Ovary (tissue), 7 donors: ENCODE results near the gene SGCE.

GRCh38 chr7:92682878-92683201 lies 92.7 kb upstream of the FAM133B start:
- PRO-cap, 7 experiments = no peak in any of the 7 experiments
- RAMPAGE, long total RNA, 2 experiments = no peak in any of the 2 experiments

DNA sequence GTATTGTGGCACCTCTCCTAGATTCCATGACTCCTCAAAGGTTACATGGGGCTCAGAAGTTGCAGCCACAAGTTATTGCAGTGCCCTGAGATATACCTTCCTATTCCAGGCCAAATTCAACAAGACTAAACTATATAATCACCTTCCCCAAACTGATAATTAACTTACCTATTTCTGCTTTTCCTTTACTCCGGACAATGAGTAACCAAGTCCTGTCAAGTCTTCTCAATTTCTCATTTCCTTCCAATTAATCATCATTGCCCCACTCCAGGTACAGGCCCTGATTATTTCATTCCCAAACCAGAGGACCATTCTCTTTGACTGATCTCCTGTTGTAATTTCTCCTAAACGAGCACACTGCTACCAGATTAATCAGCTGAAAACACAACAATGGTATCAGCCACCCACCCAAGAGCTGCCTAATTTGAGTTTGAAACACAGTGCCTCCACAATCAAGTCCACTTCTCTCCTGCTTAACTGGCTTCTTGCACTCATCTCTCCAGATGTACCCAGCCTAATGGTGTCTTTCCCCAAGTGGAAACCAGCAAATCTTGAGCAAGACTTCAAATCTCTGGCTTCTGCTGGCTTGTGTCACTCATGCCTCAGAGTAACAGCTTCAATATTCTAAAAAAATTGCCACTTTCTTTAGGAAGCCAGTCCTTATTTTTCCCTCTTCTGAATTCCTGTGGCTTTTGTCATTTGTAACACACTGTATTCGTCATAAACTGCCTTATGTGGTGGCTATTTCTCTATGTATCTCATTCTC lies 89.2 kb downstream of the CDK6 start:
- PRO-cap, 7 experiments = no peak in any of the 7 experiments
- RAMPAGE, long total RNA, 2 experiments = no peak in any of the 2 experiments

- PRO-cap, 7 experiments = peak in 2 of 7 experiments; most common plus-strand start chr7:93923706 (in 1); most common minus-strand start chr7:93923238 (in 1)
- RAMPAGE, long total RNA, 2 experiments = no peak in any of the 2 experiments
These were observed 1.6 kb downstream of the GNG11 start for GRCh38 chr7:93922851-93923914.

DNA sequence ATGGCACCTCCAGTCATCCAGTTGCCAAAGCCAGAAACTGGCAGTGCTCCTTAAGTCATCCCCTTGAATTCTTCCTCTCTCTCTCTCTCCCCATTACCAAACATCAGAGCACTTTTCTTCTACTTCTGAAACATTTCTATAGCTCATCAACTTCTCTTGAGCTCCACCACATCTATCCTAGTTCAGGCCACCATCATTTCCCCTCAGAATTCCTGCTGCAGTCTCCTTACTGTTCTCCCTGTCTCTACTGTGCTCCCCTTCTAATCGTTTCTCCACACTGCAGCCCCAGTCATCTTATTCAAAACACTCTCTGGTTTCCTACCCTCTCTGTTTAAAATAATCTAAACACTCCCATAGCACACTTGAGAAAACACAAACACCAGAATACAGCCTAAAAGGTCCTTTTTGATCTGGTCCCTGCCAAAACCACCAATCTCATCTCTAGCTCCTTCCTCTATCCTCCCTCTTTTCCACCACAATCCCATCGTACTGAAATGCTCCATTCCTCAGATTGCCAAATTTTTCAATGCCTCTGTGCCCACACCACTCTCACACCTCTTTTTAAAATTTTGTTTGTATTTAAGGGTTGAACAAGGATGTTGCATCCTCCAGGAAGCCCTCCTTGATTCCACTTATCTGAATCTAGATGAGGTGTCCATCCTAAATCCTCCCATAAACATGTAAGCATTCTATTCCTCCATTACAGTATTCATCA lies 4.8 kb upstream of the COL1A2 start:
- PRO-cap, 7 experiments = no peak in any of the 7 experiments
- RAMPAGE, long total RNA, 2 experiments = no peak in any of the 2 experiments

GRCh38 chr7:94391659-94392051 lies 3.0 kb upstream of the COL1A2 start:
- PRO-cap, 7 experiments = peak in 4 of 7 experiments; most common plus-strand start chr7:94391915 (in 4); most common minus-strand start chr7:94391810 (in 1)
- RAMPAGE, long total RNA, 2 experiments = no peak in any of the 2 experiments

- PRO-cap, 7 experiments = no peak in any of the 7 experiments
- RAMPAGE, long total RNA, 2 experiments = no peak in any of the 2 experiments
These were observed 29.4 kb downstream of the COL1A2 start for GRCh38 chr7:94424065-94424551.

DNA sequence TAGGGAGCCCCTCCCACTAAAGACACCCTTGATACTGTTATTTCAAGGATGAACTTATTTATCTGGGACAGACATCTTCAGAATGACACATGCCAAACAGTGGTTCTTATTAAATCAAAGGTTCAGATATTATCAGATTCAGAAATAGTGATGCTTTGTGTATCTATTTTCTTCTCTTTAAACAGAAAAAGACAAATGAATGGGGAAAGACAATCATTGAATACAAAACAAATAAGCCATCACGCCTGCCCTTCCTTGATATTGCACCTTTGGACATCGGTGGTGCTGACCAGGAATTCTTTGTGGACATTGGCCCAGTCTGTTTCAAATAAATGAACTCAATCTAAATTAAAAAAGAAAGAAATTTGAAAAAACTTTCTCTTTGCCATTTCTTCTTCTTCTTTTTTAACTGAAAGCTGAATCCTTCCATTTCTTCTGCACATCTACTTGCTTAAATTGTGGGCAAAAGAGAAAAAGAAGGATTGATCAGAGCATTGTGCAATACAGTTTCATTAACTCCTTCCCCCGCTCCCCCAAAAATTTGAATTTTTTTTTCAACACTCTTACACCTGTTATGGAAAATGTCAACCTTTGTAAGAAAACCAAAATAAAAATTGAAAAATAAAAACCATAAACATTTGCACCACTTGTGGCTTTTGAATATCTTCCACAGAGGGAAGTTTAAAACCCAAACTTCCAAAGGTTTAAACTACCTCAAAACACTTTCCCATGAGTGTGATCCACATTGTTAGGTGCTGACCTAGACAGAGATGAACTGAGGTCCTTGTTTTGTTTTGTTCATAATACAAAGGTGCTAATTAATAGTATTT lies 35.6 kb downstream of the COL1A2 start:
- PRO-cap, 7 experiments = no peak in any of the 7 experiments
- RAMPAGE, long total RNA, 2 experiments = no peak in any of the 2 experiments

GRCh38 chr7:94509950-94510410 lies 371 bp downstream of the CASD1 start:
- PRO-cap, 7 experiments = peak in 7 of 7 experiments; most common plus-strand start chr7:94510131 (in 5); most common minus-strand start chr7:94510211 (in 7)
- RAMPAGE, long total RNA, 2 experiments = no peak in any of the 2 experiments

GRCh38 chr7:94655436-94656505 lies at the start of gene SGCE:
Gene SGCE, minus strand, starts transcription at chr7:94656133.
- PRO-cap, 7 experiments = peak in 7 of 7 experiments; most common plus-strand start chr7:94656370 (in 7); most common minus-strand start chr7:94655677 (in 5)
- RAMPAGE, long total RNA, 2 experiments = start-site peak on the plus strand in 2 of 2 experiments, at chr7:94656366-94656374 at its widest, 65 to 870 reads per replicate; start-site peak on the minus strand in 2 of 2 experiments, at chr7:94656096-94656147 at its widest, 938 to 1,134 reads per replicate

- PRO-cap, 7 experiments = no peak in any of the 7 experiments
- RAMPAGE, long total RNA, 2 experiments = no peak in any of the 2 experiments
These were observed 77.6 kb downstream of the PON1 start for GRCh38 chr7:95246771-95247183.

GRCh38 chr7:95434163-95434517 lies 688 bp downstream of the PON2 start:
- PRO-cap, 7 experiments = no peak in any of the 7 experiments
- RAMPAGE, long total RNA, 2 experiments = no peak in any of the 2 experiments

DNA sequence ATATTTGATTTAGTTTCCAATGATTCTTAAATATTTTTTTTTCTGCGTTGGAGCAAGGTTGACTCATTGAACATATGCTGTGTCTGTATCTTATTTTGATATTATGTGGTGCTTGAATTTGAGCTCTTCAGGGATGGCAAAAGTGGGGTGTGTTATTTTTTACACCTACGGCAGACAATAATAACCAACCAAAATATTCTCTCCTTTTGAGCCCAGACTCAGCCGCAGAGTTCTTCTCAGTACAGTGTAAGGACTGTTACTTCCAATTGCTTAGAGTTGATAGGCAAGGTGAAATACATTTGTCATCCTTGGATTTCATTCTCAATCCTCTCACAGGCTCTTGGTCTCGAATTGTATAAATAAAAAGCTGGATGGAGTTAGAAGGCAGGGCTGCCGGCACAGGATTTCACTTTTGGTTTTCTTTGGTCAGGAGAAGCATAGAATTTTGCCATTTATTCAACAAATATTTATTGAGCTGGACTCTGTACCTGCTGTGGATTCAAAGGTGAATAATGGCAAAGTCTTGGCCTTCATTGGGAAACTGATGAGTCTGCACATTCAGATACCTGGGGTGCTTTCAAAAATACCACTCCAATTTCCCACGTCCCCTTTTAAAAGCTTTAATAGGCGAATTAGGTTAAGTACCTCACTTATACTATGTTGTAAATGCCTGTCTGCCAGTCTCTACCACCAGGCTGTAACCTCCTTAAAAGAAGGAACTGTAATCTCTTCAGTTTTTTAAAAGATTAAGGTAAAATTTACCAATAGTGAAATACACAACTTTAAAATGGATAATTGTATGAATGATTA lies 49.7 kb downstream of the PDK4 start:
- PRO-cap, 7 experiments = peak in 1 of 7 experiments; most common plus-strand start position 409 of the sequence (in 1); most common minus-strand start position 255 of the sequence (in 1)
- RAMPAGE, long total RNA, 2 experiments = no peak in any of the 2 experiments

DNA sequence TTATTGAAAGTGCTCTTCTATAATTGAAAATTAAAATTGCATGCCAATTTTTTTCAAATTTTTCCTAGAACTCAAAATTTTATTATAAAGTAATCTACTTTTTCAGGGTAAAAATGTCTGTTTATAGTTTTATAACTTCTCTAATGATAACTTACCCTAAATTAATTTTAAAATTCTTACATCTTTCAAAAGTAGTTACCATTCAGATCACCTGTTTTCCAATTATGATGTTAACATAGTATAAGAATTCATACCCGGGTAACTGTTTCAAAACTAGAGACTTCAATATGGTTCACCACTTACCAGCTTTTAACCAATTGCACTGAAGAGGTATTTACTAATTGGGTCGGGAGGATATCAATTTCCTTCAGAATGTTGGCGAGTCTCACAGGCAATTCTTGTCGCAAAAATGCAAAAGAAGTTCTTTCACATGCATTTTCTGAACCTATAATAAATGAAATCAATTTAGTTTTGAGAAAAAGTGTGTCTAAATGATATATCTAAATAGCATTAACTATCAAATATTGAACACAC lies 1.5 kb downstream of the PDK4 start:
- PRO-cap, 7 experiments = peak in 2 of 7 experiments; most common plus-strand start position 366 of the sequence (in 1); most common minus-strand start position 75 of the sequence (in 1)
- RAMPAGE, long total RNA, 2 experiments = no peak in any of the 2 experiments

DNA sequence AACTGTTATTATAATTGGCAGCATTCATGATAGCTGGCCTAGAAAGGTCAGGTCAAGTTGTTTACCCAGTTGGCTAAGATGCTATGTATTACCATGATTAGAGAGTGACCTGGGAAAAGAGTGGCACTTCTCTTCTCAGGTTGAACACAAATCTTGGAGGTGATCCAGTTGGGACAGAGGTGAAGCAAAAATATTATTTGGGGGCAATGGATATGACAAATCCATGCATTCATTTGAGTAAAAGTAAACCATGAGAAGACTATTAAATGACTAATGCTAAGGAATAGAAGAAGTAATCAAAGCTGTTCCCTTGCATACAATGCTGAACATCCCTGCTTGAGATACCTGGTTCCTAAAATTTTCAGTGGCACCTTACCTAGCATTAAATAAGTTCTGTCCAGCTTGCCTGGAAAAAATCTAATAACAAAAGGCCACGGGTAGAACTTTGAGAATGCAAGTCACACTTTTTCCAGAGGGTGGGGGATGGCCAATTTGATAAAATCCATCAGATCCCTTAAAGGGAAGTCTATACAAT lies 3.1 kb upstream of the PDK4 start:
- PRO-cap, 7 experiments = no peak in any of the 7 experiments
- RAMPAGE, long total RNA, 2 experiments = no peak in any of the 2 experiments

DNA sequence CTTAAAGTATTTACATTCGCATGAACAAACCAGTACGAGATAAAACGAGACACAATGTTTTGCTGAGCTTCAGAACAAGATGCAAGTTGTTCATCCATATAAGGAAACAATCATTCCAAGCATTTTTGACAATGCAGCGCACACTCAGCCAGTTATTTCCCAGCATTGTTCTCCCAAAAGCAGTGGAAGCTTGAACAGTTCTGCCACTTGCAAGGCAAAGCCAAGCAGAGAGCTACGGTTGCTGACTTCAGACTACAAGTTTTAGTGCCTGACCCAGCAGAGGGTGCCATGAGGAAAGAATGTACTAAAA lies 152.5 kb downstream of the SLC25A13 start:
- PRO-cap, 7 experiments = peak in 2 of 7 experiments; most common plus-strand start position 206 of the sequence (in 2)
- RAMPAGE, long total RNA, 2 experiments = no peak in any of the 2 experiments

GRCh38 chr7:96220762-96221295 lies 101.1 kb downstream of the SLC25A13 start:
- PRO-cap, 7 experiments = no peak in any of the 7 experiments
- RAMPAGE, long total RNA, 2 experiments = no peak in any of the 2 experiments

GRCh38 chr7:96302634-96303574 lies 19.0 kb downstream of the SLC25A13 start:
- PRO-cap, 7 experiments = no peak in any of the 7 experiments
- RAMPAGE, long total RNA, 2 experiments = no peak in any of the 2 experiments

GRCh38 chr7:97021657-97022288 lies 2.9 kb downstream of the DLX5 start:
- PRO-cap, 7 experiments = no peak in any of the 7 experiments
- RAMPAGE, long total RNA, 2 experiments = no peak in any of the 2 experiments

DNA sequence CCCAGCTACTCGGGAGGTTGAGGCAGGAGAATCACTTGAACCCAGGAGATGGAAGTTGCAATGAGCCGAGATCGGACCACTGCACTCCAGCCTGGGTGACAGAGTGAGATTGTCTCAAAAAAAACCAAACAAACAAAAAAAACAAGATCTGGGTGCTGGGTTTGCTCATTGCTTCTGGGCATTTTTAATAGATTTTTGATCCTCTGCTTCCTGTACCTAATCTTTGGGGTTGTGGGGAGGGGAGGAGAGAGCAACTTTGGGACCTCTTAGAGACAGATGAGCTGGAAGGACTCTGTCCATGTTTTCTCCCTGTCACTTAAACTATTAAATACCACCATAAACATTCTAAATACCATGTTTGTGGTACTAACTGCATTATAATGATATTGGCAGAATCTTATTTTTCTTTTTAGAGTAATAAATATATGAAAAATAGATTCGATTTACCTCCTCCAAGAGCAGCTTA lies 11.2 kb downstream of the LMTK2 start:
- PRO-cap, 7 experiments = no peak in any of the 7 experiments
- RAMPAGE, long total RNA, 2 experiments = no peak in any of the 2 experiments

DNA sequence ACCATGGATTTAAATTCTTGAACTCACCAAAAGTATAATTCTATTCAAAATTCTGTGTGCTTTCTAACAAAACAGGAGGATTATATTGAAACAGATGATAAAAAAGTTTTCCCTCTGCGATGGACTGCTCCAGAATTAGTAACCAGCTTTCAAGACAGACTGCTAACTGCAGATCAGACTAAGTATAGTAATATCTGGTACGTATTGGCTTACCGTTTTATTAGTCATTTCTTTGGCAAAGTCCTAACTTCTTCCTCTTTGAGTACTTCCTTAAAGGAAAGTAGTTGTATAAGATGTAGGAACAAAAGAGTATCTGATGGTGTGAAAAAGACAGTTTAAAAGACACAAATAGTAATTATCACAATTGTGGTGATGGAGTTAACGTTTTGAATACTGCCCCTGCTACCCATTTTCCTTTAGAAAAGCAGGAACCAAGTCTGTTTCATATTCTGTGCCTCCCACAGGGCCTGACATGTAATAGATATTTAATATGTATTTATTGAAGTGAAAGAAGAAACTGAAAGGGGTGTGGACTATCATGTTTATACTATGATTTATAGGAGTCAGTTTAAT lies 24.4 kb upstream of the BHLHA15 start:
- PRO-cap, 7 experiments = no peak in any of the 7 experiments
- RAMPAGE, long total RNA, 2 experiments = no peak in any of the 2 experiments